Cardiac ventricle fibroblast (primary cell): Measurements from ENCODE around the genes ZNF529, ZNF567, ZNF850 and ZNF790.

DNA sequence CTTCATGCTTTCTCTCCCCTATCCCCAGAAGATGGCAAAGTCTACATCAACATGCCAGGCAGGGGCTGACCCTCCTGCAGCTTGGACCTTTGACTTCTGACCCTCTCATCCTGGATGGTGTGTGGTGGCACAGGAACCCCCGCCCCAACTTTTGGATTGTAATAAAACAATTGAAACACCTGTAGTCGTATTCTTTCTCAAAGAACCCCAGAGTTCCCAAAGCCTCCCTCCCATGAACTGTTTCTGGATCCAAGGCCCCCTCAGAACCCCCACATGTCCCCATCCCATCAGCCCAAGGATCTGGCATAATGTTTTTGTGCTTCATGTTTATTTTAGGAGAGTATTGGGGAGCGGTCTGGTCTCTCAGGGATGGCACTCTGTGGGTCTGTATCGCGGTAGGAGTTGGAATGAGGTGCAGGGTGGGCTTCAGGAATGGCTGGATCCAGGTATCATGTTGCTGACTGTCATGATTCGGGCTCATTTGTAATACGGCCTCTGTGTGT lies 1.8 kb downstream of the HCST start:
- RAMPAGE, long total RNA, result no peak

DNA sequence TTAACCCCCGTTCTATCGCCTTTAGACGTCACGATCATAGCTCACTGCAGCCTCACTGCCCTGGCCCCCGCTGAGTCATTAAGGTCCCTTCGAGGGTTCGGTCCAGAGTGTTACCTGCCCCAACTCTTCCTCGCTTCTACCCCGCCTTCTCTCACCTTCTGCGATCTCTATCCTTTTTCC lies 632 bp downstream of the WDR62 start:
- RAMPAGE, long total RNA, result no peak

GRCh38 chr19:36113913-36114677 lies 580 bp downstream of the POLR2I start:
- RAMPAGE, long total RNA, result no peak

DNA sequence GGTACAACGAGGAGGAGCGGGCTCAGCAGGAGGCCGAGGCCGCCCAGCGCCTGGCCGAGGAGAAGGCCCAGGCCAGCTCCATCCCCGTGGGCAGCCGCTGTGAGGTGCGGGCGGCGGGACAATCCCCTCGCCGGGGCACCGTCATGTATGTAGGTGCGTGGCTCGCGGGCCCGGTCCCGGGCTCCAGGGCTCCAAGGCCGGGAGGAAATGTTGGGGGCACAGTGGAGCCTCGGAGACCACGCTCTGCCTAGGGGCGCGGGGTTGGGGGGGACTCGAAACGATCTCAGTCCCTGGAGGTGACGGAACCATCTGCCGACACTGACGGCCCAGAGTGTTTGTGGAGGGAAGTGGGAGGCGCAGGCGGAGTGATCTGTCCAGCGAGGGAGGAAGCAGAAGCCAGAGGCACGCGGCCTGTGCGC lies 6.3 kb downstream of the TBCB start:
- RAMPAGE, long total RNA, result no peak

GRCh38 chr19:36140318-36140559 lies 373 bp downstream of the CAPNS1 start:
- RAMPAGE, long total RNA, result no peak

DNA sequence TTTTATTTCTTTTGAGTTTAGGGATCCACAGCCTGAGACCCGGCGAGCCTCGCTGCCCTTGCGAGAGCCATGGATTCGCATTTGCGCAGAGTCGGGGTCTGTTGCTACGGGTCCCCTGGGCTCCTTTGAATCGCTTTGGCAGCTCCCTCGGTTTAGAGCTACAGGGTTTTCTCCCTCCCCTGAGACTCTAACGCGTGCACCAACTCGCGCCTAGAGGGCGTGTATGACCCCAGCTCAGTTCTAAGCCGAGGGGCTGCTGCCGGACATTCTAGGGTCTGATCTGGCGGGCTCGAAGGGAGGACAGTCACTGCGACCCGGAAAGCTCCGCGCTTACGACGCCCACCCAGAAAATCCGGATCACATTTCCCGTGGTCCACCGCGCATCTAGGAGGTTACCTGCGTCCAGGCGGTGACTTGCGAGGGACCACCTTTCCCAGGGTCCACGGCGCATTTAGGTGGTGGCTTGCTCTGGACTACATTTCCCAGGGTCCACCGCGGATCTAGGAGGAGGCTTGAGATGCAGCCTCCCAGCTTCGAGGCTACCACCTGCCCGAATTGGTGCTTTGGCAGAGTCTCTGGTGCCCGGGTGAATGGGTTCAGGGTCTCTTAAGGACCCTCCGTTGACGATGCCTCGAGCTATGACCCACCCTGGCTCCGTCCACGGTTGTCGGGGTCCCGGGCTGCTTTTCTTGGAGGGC lies 30.3 kb downstream of the ZNF146 start:
- RAMPAGE, long total RNA, result no peak

DNA sequence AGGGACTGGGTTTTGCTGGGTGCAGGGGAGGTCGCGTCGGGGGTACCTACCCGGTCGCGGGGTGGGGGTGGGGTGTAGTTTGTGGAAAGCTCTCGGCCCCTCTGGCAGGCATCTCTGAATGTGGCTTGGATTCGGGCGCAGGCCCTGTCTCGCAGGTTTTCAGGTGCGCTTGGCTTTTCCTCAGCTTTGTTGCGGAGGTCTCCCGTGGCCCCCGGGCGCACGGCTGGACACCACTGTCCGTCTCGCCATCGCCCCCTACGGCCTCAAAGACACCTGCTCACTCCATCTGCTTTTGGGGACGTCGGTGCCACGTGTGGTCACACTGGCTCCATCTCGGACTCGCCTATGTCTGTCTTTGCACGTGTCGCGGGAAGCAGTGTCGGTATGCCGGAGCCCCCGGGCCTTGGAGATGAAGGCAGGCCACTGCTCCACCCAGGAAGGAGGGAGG lies 41.9 kb downstream of the ZNF146 start:
- RAMPAGE, long total RNA, result no peak

DNA sequence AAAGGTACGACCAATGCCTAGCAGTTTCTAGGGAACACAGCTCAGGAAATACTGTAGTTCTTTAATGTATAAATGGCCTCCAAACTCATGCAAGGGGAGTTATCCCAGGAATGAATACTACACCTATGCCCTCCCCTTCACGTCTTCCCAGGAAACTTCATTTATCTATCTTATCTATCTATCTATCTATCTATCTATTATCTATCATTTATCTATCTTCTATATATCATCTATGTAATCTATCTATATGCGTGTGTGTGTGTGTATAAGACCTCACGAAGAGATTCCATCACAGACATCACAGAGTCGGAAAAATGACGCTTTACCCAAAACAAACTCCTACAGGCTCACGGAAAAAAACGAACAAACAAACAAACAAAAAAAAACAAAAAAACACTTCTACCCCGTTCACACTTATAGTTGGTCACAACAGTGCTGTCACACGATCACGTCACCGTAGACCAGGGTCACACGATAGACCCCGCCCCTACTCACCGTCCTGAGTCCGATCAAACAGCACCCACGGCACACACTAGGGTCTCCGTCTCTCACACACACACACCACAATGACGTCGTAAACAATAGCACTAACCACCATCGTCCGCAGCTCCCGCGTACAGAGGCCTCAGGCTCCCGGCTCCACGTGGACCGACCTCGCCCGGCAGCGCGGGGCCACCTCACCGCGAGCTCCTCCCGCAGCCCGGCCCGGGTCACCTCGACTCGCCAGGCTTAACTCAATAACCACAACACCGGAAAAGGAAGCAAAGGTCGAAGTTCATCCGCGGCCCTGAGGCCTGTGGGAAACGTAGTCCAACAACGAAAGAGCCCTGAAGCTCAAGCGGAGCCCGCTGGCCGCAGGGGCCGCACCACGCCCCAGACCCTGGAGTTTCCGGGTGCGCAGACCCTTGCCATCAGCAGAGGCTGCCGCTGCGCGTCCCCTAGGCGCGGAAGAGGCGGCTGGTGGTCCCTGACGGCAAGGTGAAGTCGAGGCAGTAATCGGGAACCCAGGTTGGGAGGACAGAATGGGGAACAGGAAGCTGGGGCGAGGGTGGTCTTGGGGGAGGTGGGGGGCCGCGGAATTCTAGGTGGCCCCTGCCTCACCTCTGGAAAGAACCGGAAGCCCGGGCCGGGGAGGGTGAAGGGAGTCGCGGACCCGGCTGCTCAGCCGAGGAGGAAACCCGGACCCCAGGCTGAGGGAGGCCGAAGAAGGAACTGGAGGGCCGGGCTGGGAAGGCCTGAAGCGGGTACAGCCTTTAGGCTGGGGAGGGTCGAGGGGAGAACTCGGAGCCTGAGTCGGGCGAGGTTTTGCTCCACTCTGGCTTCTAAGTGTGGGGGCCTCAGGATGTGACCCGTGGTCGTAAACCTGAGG lies at the start of gene ZNF529:
TSS of gene ZNF529 (minus strand) at position 745 of the 1,369 bp plus-strand sequence.
- RAMPAGE, long total RNA, result start-site peak on the minus strand centred at position 711 of the sequence, 69 bp wide, 45 and 13 reads in 2 replicates

DNA sequence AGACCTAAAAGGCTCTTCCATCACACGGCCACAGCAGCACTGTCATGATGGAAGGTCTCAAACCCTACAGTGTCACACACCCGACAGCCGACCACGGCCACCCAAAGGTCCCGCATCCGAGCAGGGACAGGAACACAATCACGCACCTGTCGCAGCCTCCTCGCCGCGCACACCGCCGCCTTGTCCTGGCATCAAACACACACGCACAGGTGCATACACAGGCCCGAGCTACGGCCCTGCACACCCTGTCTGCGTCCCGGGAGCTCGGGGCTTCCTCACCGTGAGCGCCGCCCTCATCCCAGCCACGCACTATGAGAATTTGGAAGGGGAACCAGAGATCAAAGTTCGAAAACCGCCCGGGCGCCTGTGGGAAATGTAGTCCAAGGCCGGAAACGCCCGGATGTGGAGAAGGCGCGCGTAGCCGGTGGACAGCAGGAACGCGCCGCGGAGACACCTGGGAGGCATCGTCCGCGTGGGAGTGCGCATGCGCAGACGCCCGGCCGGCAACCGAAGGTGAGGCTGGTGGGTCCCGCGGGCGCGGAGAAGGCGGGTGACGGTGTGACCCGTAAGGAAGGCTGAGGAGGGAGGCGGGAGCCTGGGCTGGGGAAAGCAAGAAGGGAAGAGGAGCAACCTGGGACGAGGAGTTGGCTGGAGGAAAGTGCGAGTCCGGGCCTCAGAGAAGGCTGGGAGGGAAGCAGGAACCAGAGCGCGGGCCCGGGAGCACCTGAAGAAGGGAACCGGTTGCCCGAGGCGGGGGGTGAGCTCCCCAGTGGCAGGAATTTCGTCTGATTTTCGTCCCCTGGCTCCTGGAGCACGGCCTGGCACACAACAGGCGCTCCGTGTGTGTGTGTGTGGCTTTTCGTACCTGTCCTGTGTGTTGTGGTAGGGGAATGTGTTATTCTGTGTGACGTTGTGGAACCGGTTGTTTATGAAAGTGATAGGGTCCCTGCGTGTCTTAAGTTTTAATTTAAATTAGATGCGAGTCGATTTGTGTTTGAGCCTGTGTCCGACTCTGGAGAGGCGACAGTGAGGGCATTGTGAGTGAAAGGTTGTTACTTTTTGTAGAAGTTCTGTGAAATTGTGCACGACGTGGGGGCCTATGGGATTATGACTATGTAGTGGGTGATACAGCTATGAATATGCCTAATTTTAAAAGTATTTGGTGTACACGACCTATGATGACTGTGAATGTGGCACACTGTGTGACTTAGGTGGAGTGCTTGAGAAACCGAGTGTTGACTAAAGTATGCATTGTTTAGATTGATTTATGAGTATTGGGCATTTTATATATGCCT lies at the start of gene ZNF567:
TSS of gene ZNF567 (plus strand) at position 491 of the 1,295 bp plus-strand sequence.
- RAMPAGE, long total RNA, result no peak

GRCh38 chr19:36772238-36773439 lies at the start of gene ZNF850:
TSS of gene ZNF850 (minus strand) at chr19:36772807.
- RAMPAGE, long total RNA, result no peak

DNA sequence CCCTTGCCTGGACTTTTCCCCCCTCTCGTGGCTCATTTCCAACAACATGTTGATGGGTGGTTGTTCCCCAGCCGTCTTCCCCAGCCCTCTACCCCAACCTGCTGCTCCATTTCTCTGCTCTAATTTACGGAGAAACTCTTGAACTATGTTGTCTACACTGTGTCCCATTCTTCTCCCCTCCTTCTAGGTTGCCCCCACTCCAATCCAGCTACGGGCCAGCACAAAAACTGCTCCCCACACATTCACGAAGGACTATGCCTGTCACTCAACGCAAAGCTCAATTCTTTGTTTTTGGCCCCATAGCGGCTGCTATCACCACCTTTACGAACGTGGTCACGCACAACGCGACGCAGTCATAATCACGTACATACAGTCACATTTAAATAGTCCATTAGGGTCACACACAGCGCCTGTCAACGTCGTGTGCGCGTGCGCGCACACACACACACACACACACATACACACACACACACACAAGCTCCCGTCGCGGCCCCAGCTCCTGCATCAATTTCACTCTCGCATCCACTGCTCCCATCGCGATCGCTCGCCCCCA lies 440 bp downstream of the ZNF790 start:
- RAMPAGE, long total RNA, result no peak

- RAMPAGE, long total RNA, result no peak
Measured at GRCh38 chr19:36838224-36839094, at the start of gene ZNF790. TSS of gene ZNF790 (minus strand) at chr19:36838387.

GRCh38 chr19:36851597-36851825 lies 835 bp downstream of the ZNF345 start:
- RAMPAGE, long total RNA, result no peak

DNA sequence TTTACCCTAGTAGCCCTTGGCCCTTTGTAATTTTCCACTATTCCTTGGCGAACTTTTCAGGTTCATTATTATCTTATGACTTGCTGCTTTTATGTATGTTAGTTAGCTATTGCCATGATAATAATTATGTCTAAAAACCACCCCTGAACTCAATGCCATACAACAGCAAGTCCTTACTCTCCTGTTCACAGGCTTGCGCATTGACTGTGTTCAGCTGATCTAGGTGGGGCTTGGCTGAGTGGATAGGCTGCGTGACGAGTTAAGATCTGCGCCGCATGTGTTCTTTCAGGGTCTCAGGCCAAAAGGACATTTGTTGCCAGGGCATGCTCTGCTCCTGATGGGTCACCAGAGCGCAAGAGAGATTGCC lies 790 bp downstream of the ZNF568 start:
- RAMPAGE, long total RNA, result no peak

GRCh38 chr19:37388783-37389451 lies 18.0 kb downstream of the ZNF527 start:
- RAMPAGE, long total RNA, result no peak

DNA sequence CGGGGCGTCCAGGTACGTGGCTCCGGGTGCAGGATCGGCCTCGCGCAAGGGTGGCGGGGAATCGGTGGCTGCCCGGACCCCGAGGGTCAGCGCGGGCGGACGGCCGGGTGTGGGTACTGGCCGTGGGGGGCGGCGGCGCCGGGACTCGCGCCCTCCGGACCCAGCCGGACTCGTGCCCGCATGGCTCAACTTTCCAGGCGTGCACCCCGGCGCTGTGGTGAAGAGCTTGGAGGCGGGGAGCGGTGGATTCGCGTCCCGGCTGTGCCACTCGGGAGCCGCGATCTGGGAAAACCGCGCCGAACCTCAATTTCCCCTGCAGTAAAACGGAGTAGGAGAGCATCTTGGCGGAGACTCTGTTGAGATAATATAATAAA lies 326 bp downstream of the SIPA1L3 start:
- RAMPAGE, long total RNA, result no peak

DNA sequence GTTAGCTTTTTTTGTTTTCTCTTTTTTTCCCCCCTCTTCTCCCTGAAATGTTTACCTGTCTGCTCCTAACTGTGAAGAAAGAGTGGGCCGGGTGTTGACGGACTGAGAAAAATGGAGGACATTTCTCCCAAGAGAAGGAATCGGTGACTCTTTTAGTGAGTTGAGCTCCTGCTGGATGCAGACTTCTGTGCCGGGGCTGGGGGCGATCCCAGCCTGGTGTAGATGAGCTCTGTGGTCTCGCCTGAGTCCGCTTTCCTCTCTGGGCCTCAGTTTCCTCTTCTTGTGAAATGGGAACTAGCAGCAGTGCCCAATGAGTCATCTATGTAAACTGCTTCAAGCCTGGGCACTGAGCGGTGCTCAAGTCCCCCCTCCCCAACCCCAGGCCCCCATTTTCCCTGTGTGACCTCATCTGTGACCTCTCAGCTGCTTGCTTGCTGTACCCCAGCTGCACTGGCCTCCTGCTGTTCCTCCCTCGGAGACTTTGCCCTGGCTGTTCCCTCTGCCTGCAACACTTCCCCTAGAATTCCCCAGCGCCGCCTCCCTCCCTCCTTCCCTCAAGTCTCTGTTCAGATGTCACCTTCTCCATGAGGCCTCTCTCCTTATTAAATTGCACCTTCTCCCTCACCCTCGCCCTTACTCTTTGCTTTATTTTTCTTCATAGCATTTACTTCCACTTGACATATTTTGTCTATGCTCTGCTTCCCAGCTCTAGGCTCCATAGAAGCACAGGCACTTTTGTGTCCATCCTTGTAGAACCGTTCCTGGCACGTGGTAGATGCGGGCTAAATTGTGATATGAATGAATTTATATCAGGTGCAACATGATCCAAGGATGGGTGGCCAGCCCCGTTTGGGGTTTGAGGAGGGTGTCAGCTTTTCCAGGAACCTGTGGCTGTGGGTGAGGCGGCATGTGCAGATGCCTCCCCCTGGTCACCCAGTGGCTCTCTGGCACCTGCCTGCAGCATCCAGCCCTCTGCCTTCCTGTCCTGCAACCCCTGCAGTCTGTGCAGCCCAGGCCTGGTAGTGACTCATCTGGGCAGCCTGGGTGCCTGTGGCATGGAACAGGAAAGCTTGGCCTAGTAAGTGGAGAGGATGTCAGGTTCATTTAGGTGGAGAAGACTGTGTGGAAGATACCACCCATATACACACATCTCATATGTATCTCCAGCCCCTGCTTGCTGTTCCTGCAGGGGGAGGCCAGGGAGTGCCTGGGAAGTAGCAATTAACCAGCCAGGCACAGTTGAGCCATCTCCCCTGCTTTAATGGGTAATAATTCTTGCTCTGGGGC lies 26.2 kb downstream of the SIPA1L3 start:
- RAMPAGE, long total RNA, result no peak

GRCh38 chr19:37997870-37998405 lies 90.9 kb downstream of the SIPA1L3 start:
- RAMPAGE, long total RNA, result no peak

GRCh38 chr19:38004474-38004879 lies 97.5 kb downstream of the SIPA1L3 start:
- RAMPAGE, long total RNA, result no peak

DNA sequence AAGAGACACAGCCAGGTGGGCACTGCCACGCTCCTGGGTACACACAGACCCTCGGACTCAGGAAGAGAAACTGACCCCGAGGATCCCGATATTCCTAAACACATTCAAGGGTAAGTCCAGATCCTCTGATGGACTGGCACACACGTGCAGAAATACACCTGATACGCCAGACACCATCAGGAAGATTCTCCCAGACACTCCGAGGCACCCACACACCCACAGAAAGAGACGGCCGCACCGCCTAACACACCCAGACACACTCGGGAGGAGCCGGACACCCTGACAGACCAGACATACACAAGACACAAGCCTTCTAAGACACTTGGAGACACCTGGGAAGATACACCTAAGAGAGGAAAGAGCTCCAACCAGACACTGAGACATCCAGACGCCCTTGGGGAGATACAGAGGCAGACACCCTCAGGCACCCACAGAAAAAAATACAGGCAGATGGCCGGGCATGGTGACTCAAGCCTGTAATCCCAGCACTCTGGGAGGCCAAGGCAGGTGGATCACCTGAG lies 3.2 kb downstream of the DPF1 start:
- RAMPAGE, long total RNA, result no peak